Measurements from ENCODE around the gene NT5DC1.

DNA sequence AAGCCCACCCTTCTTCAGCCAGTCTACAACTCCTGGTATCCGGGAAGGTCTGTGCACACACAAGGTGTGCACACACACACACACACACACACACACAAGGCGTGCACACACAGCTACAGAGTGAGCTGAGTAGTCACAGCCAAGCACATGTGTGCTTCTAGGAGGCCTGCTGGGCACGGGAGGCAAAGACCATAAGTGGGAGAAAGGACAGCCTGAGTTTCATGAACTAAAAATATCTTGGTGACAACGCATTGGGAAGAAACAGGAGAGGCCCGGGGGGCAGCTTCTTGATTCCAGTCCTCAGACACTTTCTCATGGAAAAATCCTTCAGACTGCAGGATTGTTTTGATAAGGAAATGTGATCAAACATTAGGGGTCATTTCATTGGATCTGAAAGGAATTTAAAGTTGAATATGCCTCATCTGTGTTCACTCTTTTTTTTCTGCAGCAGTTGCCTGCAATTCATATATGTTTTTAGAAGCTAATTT lies 2.6 kb downstream of the TRAF3IP2 start:
- PRO-cap: no peak
- RAMPAGE, long total RNA, 2 experiments: no peak in any of the 2 experiments

DNA sequence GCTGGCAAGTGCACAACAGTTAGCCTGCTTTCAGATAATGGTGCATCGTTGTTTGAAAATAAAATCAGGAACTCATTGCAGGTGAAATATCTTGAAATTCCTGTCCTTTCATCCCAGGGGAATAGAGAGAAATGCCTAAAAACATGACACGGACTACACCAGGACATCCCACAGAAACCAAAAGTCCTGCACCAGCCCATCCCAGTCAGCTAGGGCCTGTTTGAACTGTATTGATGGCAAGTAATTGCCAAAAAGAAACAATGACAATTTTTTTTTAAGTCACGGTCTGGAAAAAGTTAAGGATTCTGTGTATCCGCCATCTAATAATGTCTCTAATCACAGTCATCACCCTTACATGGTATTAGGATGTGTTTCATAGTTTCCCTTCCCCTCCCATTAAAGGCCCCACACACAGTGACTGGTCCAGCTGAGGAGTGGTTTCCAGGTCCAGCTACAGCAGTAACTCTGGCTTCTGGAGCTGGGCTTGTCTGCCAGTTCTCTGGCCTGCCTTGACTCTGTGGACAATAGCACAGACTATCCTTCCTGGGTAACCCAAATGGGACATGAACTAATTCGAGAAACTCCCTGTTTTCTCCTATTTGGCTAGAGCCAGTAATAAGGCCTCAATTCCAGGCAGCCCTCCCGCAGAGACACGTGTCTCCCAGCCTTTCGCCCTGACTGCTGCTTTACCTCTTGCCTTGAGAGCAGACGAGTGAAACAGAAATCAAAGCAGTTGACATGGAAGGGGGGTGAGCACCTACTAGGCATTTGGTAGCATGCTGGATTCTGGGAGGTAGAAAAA lies 1.5 kb downstream of the TRAF3IP2 start:
- PRO-cap: bidirectional peak, plus-strand start at position 426 of the sequence, minus-strand start at position 328 of the sequence; bidirectional peak, plus-strand start at position 626 of the sequence, minus-strand start at position 517 of the sequence
- RAMPAGE, long total RNA, 2 experiments: no peak in any of the 2 experiments

DNA sequence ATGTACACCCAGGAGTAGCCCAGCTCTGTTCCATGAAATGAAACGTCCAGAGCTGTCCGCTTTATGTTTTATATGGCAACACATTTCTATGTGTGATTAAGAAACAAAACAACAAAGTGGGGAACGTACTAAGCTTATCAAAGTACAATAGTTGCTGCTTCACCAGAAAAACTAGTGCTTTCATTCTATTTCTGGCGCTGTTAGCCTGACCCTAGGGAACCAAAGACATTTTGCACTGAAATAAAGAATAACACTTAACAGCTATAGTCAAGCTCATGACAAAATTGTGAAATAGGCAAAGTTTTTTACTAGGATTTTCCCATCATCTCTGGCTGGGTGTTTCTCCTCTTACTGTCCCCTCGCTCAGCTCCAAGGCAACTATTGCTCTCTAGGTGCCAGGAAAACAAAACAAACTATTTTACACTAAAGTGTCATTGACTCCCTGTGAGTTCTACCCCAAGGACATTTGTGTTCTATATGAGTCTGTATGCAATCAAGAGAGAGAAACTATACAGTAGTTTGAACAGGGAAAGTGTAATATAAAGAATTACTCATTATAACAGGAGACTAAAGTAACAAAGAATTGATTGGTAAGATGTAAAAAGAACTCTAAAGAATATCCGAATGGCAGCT lies 22.9 kb upstream of the TRAF3IP2 start:
- PRO-cap: bidirectional peak, plus-strand start at position 434 of the sequence, minus-strand start at position 237 of the sequence
- RAMPAGE, long total RNA, 2 experiments: no peak in any of the 2 experiments

GRCh38 chr6:111698174-111698387 lies 92.4 kb upstream of the TRAF3IP2 start:
- PRO-cap: no peak
- RAMPAGE, long total RNA, 2 experiments: no peak in any of the 2 experiments

DNA sequence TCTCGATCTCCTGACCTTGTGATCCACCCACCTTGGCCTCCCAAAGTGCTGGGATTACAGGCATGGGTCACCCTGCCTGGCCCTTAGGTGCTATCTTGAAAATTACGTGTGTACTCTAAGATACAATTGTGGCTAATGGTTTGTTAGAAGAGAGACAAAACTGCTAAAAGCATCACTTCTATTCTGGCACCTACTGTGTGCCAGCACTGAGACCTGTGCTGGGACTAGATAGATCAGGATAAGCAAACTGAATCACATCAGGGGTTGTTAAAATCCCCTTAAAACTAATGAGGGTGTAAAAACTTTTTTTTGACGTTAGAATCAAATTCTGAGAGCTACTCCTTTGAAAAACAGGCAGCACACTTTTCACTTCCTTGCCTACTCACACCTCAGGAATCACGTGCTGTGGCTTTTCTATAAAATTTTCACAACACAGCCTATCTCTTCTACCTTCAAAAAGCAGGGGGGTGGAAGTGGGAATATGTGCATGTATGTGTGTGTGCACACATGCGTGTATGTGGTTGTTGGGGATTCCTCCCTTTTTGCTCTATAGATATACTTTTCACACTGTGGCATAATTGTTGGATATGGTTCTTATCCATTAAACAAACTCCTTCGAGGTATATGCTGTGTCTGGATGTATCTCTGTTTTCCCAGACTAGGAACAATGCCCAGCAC lies 105.5 kb downstream of the FYN start:
- PRO-cap: no peak
- RAMPAGE, long total RNA, 2 experiments: no peak in any of the 2 experiments

GRCh38 chr6:111773793-111774515 lies 99.3 kb downstream of the FYN start:
- PRO-cap: no peak
- RAMPAGE, long total RNA, 2 experiments: no peak in any of the 2 experiments

- PRO-cap: no peak
- RAMPAGE, long total RNA, 2 experiments: no peak in any of the 2 experiments
Measured at GRCh38 chr6:111785280-111785596, 88.0 kb downstream of the FYN start.

DNA sequence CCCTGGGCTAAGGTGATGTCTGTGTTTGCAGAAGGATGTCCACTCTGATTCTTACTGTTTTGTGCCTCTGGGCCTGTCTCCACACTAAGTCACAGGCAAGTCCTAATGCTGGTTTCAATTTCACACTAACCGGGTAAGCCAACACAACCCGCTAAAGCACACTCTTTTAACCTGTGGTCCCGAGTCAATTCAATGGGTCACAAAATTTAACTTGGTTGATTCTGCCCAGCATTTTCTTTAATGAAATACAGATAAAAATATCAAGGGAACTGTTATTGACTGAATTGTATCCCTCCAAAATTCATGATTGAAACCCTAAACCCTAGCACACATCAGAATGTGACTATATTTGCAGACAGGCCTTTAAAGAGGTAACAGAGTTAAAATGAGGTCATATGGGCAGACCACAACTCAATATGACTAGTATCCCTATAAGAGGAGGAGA lies 78.4 kb downstream of the FYN start:
- PRO-cap: no peak
- RAMPAGE, long total RNA, 2 experiments: no peak in any of the 2 experiments

DNA sequence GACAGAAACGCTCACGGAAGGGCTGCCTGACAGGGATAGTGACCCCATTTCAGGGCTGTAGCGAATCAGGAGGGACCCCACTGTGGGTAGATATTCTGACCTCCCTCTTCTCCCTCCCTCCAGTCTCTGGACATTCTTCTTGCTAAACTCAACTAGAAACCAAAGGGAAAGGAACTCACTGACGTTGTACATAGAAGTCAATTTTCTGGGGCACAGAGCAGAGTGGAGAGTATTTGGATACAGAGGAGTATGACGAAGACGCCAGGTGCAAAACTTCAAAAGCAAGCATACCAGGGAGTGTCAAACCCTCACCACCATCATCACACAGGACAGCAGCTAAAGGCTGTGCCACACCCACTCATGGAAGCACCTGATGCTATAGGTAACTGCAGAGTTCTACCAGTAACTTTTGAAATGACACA lies 64.8 kb downstream of the FYN start:
- PRO-cap: no peak
- RAMPAGE, long total RNA, 2 experiments: no peak in any of the 2 experiments

DNA sequence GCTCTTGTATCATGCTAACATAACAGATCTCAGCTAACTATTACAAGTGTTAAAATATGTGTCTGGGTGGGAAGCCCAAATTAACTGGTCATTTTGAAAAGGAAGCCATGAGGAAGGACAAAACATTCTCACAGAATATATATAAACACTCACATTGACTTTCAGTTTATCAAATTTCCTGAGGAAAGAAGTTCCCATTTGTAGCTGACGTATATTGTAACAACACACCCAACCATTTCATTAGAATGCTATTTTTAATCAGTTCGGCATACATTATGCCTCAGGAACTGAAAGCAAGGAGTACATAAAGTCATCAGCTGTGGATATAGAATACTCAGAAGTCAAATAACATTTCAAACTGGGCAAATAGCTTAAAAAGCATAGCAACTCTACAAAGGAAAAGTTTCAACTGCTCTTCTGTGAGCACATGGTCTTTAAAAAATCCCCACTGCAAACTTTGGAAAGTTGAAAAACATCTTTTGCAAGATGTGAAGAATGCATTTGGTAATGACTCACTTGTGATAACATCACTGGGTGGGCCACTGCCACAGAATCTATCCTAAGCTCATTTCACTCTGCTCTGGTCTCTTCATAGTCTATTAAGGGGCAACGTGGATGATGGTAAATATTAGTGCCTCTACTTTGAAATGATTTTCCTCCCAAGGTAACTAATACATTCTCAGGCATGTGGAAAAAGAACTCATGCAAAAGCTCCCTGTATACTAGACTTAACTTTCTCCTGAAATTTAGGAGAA lies 49.4 kb downstream of the FYN start:
- PRO-cap: no peak
- RAMPAGE, long total RNA, 2 experiments: no peak in any of the 2 experiments

DNA sequence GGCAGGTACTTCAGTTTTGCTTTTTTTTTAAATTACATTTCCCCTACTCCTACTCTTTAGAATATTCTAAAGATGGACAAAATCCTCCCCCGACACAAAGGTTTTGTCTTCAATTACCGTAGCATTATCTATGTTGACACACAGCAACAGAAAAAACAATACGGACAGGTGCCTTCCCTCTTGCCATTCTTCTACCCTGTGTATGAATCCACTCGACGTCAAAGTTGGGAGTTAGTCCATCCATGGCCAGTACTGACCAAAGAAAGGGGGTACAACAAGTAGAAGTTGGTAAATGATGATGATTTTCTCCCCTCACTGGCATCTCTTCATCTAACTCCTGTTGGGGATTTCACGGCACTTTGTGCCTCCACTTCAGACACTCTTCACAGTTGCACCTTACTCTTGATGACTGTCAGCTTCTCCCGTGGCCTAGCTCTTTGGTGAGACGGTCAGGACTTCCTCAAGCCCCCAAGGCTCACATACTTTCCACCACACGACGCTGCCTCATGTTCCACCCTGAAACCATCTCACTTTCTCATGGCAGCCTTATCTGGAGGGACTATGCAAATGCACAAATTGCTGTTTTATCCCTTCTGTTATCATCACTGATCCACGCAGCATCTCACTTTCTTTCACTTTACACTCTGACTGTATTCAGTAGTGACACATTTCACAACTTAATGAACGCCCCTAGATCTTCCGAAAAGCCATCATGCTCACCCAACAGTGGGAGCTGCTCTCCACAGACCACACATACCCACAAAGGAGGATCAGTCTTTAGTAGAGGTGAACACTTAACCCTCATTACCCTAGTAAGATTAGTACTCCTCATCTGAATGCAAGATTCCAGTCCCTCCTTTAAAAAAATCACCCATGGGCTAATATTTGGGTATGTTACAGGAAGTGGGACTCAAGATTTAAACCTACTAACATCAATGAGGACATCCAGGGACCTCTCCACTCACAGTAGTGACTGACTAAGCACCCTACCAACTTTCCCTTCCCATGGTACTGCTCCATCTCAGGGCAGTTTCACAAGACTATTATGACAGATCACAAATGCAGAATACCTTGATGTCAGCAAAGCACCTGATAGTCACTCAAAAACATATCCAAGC lies 35.6 kb downstream of the FYN start:
- PRO-cap: no peak
- RAMPAGE, long total RNA, 2 experiments: no peak in any of the 2 experiments

DNA sequence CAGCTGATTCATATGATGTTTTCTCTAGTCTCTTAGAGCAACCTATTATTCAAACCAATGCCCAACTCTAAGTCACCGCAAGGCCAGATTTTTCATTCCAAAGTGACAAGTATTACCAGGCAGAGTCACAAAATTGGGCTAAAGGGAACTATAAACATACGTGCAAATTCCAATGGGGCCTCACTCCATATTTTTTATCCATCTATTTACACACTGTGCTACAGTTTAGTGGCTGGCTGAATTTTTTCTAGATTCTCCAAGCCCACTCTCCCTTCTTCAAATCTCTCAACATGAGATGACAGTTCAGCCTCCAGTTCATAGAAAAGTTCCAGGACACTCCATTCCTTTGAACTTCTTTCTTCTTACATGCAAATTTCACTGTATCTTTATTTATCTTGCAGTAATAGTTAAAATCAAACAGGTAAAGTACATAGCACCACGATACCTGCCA lies 14.0 kb downstream of the FYN start:
- PRO-cap: no peak
- RAMPAGE, long total RNA, 2 experiments: start-site peak on the minus strand in 1 of 2 experiments, centred at position 260 of the sequence, 12 reads per replicate

GRCh38 chr6:112027645-112028385 lies 26.1 kb upstream of the CCN6 start:
- PRO-cap: no peak
- RAMPAGE, long total RNA, 2 experiments: no peak in any of the 2 experiments

DNA sequence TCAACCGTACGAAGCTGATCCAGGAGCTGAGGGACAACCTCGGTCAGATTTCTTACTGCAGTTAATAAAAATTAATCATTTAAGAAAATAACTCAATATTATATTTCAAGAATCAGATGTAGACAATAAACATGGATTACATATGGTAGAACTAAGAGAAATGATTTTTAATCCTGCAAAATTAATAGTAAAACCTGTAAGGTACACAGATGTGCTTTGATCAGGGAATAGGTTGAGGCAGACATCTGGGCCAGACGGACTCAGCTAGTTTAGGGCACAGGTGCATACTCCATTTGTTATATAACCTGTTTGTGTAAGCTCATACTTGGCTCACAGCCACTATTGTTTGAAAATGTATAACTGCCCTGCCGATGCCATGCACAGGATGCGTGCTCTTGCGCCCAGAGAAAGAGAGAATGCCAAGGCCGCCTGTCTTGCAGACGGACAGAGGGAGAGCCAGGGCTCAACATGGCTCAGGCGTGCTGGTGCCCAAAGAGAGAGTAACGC lies 57.5 kb downstream of the FAM229B start:
- PRO-cap: no peak
- RAMPAGE, long total RNA, 2 experiments: no peak in any of the 2 experiments

- PRO-cap: no peak
- RAMPAGE, long total RNA, 2 experiments: no peak in any of the 2 experiments
Measured at GRCh38 chr6:112202676-112202931, 51.8 kb downstream of the LAMA4 start.

- PRO-cap: bidirectional peak, plus-strand start at chr6:112223249, minus-strand start at chr6:112223114
- RAMPAGE, long total RNA, 2 experiments: no peak in any of the 2 experiments
Measured at GRCh38 chr6:112222929-112223510, 31.3 kb downstream of the LAMA4 start.

GRCh38 chr6:112268003-112268371 lies 13.6 kb upstream of the LAMA4 start:
- PRO-cap: no peak
- RAMPAGE, long total RNA, 2 experiments: no peak in any of the 2 experiments

- PRO-cap: no peak
- RAMPAGE, long total RNA, 2 experiments: no peak in any of the 2 experiments
Measured at GRCh38 chr6:112337080-112337567, 10.0 kb upstream of the RFPL4B start.

DNA sequence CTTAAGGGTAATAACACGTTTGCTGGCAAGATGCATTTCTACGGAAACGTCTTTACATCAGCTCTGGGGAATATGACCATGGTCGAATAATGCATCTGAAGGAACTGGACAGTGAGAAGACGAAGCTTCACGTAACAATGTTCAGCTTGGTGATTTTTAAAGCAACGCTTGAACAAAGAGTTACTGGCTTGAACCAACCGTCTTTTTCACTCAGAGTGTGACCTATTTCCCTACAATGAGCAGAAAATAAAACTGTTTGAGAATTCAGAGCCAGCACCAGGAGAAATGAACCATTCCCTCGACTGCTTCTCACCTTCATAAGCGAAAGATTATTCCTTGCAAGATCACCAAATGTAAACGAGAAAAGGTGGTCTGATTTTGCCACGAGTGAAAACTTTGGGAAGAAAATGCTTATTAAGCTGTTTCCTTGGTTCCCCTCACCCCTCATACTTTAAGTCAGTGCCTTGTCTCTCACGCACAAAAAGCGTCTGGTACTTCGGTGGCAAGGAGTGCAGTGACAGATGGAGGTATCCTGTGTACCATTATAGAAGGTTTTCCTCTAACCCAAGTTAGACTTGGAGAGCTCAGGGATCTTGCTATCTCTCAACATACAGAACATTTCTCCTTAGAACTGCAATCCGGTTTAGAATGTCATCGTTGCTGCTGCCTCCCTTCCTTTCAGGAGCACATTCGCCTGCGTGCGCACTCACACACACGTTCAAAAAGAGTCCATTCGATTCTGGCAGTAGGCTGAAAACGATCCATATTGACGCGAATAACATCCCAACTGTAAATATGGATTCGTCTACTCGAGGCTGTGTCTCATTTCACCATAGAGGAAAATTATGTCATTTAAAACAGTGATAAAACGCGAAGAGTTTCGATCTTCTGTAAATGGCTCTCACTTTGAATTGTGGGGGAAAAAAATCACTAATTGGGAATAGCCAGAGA lies 1.2 kb upstream of the MARCKS start:
- PRO-cap: bidirectional peak, plus-strand start at position 480 of the sequence, minus-strand start at position 516 of the sequence; bidirectional peak, plus-strand start at position 681 of the sequence, minus-strand start at position 653 of the sequence
- RAMPAGE, long total RNA, 2 experiments: no peak in any of the 2 experiments

DNA sequence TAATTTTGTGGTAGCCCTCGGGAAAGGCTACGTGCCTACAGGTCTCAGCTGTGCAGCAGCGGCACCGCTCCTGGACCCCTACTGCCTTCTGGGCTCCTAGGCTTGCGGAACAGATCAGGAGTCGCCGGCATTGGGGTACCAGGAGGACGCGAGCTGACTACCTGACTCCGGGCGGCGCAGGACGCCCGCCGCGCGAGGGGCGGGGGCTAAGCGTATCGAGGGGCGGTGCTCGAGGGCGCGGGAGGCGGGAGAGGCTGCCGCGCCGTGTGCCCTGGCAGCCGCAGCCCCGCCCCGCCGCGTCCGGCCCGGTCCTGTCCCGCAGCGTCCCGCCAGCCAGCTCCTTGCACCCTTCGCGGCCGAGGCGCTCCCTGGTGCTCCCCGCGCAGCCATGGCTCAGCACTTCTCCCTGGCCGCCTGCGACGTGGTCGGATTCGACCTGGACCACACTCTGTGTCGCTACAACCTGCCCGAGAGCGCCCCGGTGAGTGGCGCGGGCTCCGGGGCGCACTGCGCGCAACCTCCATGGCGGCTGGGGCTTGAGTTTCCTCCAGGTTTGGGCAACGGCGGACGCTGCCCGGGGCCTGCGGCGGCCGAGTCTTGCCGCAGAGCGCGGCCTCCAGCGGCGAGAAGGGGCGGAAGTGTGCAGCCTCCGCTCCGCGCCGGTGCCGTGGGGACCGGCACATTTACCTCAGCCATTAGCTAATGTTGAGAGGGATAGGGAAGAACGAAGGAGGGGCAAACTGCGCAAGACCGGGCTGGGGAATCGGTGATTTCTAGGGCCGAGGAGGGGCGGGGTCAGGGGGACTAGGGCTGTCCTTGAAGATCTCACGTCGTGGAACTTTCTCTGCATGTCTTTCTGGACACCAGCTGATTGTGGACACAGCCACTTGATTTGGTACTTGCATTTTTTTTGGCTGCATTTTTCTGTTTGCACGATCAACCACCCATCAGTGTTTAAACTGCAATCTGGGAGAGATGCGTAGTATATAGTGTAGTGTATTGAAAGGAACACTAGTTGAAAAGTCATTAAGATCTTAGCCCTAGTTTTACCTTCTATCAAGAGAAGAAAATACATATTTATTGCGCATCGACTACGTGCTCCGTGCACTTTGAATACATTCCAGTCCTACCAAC lies at the start of gene NT5DC1:
Gene NT5DC1, plus strand, starts transcription at position 311 of the 1,134 bp plus-strand sequence.
- PRO-cap: bidirectional peak, plus-strand start at position 324 of the sequence, minus-strand start at position 194 of the sequence; unidirectional peak, minus-strand start at position 642 of the sequence; unidirectional peak, minus-strand start at position 690 of the sequence; unidirectional peak, minus-strand start at position 744 of the sequence
- RAMPAGE, long total RNA, 2 experiments: start-site peak on the plus strand in 2 of 2 experiments, centred at positions 306 to 344 of the sequence, 26 to 57 reads per replicate